HT1080 (cell line): ENCODE measurements around the genes DCD, OR6C74 and OR6C2.

DNA sequence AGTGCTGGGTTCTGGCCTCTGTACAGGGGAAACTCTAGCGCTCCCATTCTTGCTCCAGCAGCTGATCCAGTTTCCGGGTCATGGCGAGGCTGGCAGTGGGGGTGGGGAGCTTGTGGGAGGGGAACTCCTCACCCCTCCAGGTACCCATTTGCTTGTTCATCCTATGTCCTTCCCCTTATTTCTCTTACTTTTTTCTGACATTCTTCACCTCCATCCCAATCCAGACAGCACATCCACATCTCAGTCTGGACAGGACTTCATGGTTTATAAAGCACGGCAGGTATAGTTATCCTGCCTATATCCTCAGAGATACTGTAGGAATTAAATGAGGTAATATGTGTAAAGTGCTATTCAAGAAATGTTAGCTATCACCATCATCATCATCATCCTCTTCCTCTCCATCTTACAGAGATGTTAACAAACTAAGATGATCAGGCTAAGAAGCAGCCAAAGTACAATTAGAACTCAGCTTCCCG is 8.0 kb upstream of the GPR84 start:
RAMPAGE:
- cytosol, long total RNA = no peak
- long total RNA = no peak
- nucleus, long total RNA = no peak

DNA sequence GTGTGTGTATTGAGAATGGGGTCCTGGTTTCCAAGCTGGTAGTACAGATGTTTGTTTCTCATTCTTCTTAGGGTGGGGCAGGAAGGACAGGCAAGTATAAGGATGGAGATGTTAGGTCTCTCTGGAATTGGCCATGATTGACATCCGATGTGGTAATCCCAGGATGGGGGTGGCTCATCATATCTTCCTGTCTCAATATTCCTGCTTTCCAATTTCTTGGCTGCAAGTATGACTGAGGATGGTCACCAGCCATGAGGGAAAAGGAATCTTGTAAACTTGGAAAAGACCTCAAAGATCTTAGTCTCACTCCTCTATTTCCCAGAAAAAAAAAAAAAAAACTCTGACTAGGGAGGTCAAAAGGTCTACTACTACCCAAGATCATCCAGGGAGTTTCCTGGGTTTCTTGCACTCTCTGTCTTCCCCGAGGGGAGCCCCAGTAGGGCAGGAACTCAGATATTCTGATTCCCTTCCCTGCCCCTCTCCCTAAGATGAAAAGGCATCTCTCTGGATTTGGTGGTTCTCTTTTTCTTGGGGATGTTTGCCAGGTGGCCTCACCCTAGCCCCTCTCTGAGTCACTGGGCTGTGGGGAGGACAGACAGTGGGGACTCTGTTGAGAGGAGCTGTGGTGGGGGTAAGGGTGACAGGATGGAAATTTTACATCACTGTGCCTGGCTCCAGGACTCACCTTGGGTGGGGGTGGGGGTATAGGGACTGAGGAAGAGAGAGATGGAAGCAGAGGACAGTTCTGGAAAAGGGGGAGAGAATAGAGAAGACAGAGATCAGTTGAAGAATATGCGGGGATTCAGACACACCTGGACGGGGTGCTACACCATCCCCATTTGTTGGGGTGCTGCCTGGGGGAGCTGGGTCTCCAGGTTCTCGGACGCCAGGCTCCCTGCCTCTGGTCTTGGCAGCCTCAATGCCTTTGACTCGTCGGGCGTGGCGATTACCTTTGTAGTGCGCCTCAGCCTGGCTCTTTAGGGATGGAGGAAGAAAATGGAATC is 9.2 kb upstream of the GPR84 start:
RAMPAGE:
- cytosol, long total RNA = no peak
- long total RNA = no peak
- nucleus, long total RNA = no peak

GRCh38 chr12:54390704-54391000 is 6.1 kb upstream of the ZNF385A start:
RAMPAGE:
- cytosol, long total RNA = no peak
- long total RNA = no peak
- nucleus, long total RNA = no peak

DNA sequence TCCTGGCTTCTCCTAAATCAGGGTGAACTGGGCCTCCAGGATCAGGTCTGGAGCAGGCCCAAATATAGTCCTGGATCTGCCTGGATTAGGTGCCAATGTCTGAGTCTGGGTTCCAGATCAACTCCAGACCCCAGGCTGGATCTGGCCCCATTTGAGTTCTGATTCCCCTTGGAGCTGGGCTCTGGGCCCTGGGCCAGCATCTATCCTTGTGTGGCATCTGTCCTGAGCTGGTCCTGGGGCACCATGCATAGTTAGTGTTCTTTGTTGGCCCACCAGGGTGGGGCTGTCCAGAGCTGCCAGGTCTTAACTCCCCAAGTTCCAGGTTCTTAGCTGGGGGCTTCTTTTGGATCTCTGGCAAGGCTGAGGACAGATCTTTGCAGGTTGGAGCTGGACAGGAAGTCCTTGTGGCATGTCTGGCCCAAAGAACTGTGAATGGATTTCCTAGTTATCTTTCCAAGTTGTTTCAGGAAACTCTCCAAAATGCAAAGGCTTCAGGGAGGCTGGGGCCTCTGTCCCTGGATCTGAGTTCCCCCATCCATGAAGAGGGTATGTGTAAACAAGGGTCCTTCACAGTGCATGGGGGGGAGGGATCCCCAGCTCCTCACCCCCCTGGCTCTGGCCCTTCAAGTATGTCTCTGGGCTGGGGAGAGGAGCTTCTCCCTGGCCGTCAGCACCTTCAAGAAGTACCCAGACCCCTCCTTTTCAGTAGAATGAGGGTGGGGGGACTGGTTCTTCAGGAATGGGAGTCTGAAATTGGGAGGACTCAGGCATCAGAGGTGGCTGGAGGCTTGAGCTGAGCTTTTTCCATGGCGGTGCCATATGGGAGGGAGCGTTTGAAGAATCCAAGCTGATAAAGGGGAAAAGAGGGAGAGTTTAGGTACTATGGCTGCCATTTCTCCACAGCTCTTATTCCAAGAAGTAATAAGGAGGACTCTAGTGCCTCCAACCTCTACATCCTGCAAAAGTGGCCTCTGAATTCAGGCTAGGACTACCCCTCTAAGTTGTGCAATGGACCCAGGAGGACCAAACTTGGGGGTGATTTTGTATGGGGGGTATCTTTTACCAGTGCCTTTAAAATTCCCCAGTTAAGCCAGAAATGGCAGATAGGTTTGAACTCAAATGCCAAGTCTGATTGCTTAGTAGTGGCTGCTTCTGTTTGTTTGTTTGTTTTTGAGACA is 11.4 kb upstream of the ZNF385A start:
RAMPAGE:
- cytosol, long total RNA = no peak
- long total RNA = no peak
- nucleus, long total RNA = no peak

RAMPAGE:
- cytosol, long total RNA = no peak
- long total RNA = no peak
- nucleus, long total RNA = no peak
Measured at GRCh38 chr12:54401350-54401958, 16.9 kb upstream of the ZNF385A start.

DNA sequence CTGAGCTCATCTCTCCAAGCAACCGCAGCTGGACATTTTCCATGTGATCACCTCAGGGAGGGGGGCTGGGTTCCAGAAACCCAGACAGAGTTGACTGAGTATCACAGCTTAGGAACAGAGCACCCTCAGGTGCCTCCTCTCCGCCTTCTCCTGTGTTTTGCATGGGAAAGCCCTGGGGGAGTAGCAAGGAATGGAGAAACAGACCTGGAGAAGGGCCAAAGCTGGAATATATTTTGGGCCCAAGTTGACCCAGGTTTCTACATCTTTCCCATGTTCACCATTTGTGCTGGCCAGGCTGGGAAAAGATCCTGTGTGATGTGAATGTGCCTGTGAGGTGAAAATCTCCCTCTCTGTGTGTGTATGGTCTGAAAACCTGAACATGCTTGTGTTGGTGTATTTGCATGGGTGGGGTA is 8.2 kb upstream of the ITGA5 start:
RAMPAGE:
- cytosol, long total RNA = no peak
- long total RNA = no peak
- nucleus, long total RNA = no peak

RAMPAGE:
- cytosol, long total RNA = no peak
- long total RNA = no peak
- nucleus, long total RNA = no peak
Measured at GRCh38 chr12:54560317-54560871, 11.0 kb downstream of the PDE1B start.

DNA sequence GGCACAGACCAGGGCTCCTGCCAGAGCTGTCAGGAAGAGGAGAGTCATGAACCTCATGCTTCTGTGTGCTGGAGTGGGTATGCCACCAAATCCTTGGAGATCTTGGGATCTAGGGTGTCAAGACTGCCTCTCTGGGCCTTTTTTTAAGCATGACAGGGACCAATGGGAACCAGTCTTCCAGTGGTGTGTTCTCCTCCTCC is at the start of gene DCD:
Gene DCD (minus strand): TSS at position 119 of the 200 bp plus-strand sequence.
RAMPAGE:
- cytosol, long total RNA = no peak
- long total RNA = no peak
- nucleus, long total RNA = no peak

DNA sequence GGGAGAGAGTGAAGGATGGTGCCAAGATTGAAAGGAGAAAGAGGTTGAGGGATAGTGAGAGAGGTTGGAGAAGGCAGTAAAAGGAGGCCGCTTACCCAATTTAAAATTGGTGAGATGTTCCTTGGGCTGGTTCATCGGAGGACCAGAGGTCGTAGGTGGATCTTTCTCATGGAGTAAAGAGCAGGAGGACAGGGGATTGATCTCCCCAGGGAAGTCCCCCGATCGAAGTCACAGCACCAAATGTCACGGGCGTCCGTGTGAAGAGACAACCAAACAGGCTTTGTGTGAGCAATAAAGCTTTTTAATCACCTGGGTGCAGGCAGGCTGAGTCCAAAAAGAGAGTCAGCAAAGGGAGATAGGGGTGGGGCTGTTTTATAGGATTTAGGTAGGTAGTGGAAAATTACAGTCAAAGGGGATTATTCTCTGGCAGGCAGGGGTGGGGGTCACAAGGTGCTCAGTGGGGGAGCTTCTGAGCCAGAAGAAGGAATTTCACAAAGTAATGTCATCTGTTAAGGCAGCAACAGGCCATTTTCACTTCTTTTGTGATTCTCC is 36.8 kb downstream of the TESPA1 start:
RAMPAGE:
- cytosol, long total RNA = no peak
- long total RNA = no peak
- nucleus, long total RNA = no peak

GRCh38 chr12:55244192-55244715 is at the start of gene OR6C74:
Gene OR6C74, plus strand, starts transcription at chr12:55244609.
RAMPAGE:
- cytosol, long total RNA = no peak
- long total RNA = no peak
- nucleus, long total RNA = no peak

DNA sequence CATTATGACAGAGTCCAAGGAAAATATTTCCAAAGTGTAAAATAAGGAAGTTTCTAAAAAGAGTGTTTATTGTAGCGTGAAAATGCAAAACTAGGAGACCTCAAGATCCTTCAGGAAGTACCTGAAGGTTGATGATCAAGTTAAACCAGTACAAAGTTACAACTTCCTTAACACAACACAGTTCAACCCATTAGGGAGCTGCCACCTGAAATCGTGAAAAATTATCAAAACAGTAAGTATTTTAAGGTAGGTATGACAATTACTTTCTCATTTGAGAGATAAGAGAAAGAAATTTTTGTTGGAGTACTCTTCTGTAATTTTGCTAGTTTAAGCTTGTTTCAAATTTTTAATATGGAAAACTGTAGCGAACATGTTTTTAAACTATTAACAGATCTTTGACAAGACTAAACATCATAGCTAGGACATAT is at the start of gene OR6C2:
Gene OR6C2 (plus strand): TSS at position 163 of the 428 bp plus-strand sequence.
RAMPAGE:
- cytosol, long total RNA = no peak
- long total RNA = no peak
- nucleus, long total RNA = no peak

RAMPAGE:
- cytosol, long total RNA = no peak
- long total RNA = no peak
- nucleus, long total RNA = no peak
Measured at GRCh38 chr12:55713610-55713916, 2.3 kb upstream of the BLOC1S1 start.

GRCh38 chr12:55745892-55746519 is 3.1 kb downstream of the GDF11 start:
RAMPAGE:
- cytosol, long total RNA = no peak
- long total RNA = no peak
- nucleus, long total RNA = no peak

RAMPAGE:
- cytosol, long total RNA = no peak
- long total RNA = no peak
- nucleus, long total RNA = no peak
Measured at GRCh38 chr12:55953401-55954522, 12.1 kb downstream of the PMEL start.

DNA sequence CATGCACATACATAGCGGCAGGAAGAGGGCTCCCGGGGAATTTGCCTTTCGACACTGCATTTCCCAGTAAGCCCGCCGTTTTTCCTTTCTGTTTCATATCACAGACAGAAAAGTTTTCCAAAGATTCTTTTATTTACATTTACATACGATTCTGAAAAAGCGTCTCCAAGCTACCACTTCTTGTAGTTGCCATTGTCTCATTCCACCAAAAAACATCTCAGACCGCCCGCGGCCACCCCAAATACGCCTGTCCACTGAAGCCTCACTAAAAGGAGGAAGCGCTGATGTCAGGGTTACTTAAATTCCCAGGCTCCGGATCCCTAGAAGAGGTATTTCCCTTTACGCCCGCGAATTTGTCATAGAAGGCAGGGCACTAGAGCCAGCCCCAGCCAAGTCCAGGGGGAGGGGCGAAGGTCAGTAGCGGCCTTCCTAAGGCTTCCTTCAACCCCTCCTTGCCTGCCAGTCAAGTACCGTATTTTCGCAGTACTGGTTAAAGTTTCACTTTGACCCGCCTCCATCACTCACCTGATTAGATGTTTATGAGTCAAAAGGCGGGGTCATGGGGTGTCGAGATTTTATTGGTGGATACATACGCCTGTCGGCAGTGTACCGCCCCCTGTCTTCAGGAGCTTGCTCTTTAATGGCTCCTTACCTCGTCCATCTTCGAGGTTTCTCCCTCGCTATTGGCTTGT is 533 bp upstream of the RAB5B start:
RAMPAGE:
- cytosol, long total RNA = no peak
- long total RNA = no peak
- nucleus, long total RNA = no peak

DNA sequence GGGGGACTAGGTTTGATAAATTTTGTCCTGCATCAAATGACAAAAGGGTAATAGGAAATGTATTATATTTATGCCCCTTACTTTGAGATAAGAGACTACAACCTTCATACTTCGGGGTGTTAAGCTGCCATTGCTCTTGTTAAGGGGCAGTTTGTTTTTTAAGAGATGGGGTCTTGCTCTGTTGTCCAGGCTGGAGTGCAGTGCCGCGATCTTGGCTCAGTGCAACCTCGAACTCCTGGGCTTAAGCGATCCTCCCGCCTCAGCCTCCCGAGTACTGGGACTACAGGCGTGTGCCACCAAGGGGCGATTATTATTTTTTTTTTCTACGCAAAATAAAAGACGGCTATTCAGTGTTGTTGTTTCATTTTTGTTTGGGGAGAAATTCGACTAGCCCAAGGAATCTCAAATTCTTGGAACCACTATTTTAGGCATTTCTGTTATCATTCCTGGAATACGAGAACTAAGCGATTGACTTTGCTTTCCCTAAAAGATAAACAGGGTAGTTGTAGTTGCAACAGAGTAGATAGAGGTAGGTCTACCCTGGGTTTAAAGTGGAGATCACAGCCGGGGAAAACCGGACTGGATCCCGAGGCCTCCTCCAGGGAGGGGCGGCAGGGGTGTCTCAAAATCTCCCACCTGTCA is 621 bp upstream of the SUOX start:
RAMPAGE:
- cytosol, long total RNA = no peak
- long total RNA = no peak
- nucleus, long total RNA = no peak

RAMPAGE:
- cytosol, long total RNA = no peak
- long total RNA = no peak
- nucleus, long total RNA = no peak
Measured at GRCh38 chr12:56035914-56036940, 5.5 kb upstream of the RPS26 start.

DNA sequence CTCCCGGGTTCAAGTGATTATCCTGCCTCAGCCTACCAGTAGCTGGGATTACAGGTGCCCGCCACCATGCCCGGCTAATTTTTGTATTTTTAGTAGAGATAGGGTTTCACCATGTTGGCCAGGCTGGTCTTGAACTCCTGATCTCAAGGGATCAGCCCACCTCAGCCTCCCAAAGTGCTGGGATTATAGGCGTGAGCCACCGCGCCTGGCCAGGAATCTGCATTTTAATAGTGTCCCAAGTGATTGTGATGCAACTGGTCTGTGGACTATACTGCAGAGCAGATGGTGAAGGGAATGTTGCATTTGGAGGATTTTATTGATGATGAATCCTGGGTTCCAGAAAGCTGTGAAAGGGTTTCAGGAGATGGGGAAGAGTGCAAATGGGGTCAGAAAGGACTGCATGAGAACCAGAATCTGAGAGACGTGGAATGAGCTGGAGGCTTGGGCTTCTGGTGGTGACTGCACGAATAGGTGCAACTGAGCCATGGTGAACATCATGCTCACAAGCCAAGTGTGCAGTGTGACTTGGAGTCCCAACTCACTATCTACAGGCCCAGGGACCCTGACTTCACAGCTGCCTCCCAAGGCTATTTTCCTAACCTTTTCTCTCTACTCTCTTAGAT is 4.4 kb downstream of the RPS26 start:
RAMPAGE:
- cytosol, long total RNA = no peak
- long total RNA = no peak
- nucleus, long total RNA = no peak

GRCh38 chr12:56080690-56081145 is 753 bp downstream of the ERBB3 start:
RAMPAGE:
- cytosol, long total RNA = no peak
- long total RNA = no peak
- nucleus, long total RNA = no peak

GRCh38 chr12:56103891-56104240 is 493 bp upstream of the PA2G4 start:
RAMPAGE:
- cytosol, long total RNA = no peak
- long total RNA = no peak
- nucleus, long total RNA = no peak